NB4 (cell line): ENCODE data around the genes HPD and HCAR2.

- RRBS = no CpG with 5 or more reads among the region's 14 CpGs
These were observed at the start of gene HPD for GRCh38 chr12:121858763-121859834. Gene HPD (minus strand): TSS chr12:121858859.

GRCh38 chr12:122085807-122086629, 7.5 kb downstream of the MLXIP start:
- RRBS = no CpG with 5 or more reads among the region's 11 CpGs

GRCh38 chr12:122087202-122087598, 8.6 kb downstream of the MLXIP start:
- RRBS = no CpG with 5 or more reads among the region's 7 CpGs

- RRBS = no CpG with 5 or more reads among the region's 15 CpGs
These were observed 38.4 kb downstream of the MLXIP start for GRCh38 chr12:122116760-122117464.

DNA sequence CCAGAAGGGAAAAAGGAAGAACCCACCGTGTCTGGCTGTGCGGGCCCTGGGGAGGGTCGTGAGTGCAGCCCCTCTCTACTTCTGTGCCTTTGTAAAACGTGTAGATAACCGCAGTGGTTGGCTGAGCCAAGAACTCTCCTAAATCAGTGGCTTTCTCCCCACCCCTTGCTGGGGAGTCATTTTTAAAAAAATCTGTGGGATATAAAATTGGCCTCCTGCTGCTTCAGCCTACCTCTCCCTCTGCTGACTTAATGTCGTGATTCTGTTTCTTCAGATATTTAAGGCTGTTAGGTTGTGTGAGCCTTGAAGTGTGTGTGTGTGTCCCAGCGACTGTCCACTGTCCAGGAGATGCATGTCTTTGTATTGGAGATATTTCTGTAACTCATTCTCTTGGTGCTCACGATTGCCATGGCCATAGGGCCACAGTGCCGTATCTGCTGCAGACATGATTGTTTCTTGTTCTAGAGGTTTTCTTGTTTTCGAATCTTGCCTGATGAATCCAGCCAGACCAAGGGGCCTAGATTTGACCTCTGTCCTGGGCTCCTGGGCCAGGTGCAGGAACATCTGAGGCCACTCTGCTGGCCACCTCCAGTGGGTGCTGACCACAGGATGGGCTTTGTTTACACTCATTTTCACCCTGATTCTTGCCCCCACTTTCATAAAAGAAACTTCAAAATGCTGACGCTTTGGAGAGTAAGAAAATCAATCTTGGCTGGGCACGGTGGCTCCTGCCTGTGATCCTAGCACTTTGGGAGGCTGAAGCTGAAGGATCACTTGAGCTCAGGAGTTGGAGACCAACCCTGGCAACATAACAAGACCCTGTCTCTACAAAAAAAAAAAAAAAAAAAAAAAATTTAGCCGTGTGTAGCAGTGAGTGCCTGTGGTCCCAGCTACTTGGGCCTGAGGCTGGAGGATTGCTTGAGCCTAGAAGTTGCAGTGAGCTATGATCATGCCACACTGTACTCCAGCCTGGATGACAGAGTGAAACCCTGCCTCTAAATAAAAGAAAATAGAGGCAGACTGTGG, 30.1 kb downstream of the IL31 start:
- RRBS = no CpG with 5 or more reads among the region's 13 CpGs

DNA sequence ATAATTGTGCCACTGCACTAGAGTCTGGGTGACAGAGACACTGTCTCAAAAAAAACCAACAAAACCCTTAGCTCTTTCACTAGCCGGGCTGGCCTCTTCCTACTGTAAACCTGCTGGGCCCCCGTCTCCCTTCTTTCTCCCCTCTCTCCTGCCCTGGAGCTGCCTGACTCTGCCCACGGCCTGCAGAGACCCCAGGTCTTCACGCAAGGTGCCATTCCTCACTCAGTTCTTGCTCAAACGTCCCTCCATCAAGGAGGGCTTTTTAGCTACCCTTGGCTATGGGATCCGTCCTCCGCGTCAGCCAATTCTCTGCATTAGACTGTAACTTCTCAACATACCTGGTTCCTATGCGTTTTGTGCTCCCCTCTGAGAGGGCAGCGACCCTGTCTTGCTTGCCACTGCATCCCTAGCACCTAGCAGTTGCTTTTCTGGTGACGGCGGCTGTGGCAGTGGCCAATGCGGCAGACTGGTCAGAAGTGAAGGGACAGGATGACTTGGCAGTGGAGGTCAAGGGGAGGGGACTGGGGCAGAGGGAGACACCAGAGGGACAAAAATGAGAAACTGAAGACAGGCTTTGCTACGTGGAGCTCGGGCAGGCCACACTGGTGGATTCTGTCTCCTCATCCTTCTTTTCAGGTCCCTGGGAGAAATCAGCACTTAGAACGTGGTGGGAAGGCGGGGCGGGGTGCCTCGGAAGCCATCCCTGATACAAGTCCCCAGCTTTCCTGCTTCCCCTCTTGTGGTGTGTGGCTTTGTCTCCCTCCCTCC, 1.7 kb downstream of the B3GNT4 start:
- RRBS = no CpG with 5 or more reads among the region's 19 CpGs

DNA sequence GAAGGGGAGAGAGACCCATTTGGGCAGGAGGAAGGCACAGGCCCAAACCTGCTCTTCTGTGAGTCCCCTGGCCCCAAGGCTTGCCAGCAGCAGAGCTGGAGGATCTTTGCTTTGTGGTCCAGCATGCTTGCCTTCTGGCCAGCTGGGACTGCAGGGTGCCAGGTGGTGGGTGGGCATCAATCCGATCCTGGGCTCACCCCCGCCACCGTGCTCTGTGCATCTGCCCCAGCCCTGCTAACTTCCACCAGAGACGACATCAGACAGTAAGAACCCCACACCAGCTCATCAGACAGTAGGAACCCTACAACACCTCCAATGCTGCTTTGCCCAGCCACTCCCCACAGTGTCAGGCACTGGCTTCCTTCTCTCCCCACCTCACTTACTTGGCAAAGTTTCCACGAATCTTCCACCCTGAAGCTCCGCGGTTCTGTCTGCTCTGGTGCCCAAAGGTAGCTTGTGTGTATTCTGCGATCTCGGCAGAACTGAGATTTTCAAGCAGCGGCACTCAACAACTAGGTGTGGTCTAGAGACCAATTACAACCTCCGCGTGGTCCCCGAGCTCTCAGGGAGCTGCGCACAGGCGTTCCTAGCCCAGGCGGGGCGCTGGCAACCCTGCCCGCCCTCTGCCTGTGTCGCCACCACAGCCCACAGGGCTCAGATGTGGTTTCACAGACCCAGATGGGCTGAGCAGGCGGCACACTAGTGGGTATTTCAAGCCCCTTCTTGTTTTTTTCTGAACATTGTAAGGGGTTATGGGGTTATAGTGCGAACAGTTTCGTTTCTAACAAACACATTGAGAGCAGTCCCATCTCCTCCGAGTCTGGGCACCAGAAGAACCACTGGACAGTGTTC, 1.3 kb upstream of the DIABLO start:
- RRBS = no CpG with 5 or more reads among the region's 23 CpGs

DNA sequence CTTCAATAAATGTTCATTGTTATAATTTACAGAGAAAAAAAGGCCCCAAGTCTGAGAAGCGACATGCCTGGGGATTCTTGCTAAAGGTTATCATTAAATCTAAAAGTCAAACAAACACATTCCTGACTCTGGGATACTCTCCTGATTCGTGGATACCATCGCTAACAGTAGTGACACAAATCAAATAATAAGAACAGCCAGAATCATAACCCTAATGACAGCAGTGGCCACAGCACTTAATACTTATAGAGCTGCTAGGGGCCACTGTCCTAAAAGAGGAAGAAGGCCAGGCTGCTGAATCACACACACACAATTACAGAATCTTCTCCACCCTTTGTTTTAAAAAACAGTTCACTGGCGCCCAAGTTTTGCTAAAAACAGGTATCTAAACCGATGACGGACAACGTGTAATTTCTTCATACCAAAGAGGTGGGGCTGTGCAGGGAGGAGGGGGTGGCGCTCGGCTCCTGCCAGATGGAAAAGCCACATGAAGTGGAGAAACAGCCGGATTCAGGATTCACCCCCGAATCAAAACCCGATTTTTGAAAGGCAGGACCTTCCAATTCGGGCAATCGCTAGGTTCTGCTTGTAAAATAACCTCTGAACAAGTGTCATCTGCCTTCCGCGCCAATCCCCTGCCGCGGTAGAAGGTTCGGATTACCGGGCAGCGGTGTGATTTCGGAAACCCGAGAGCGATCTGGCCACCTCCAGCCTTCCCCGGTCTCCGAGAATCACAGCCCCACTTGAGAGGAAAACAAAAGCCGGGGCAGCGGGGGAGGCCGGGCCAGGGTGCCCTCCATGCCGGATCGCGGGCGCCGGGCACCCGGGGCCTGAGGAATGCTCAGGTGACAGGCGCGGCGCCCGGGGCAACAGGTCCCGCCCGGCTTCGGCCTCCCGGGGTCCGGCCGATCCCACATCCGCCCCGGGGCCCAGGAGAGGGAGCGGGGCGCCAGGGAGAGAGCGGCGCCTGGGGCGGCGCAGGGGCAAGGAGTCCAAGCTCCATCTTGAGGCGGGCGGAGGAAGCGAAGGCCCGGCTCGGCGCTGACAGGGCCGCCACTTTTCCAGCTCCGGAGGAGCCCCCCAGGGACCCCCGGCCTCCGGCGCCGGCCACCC, 878 bp downstream of the CLIP1 start:
- RRBS = under 1% methylated on average over 17 of the region's 65 CpGs

GRCh38 chr12:122702761-122703750, at the start of gene HCAR2:
Gene HCAR2 (minus strand): TSS chr12:122703357.
- RRBS = no CpG with 5 or more reads among the region's 28 CpGs

GRCh38 chr12:122865409-122866230, 30.3 kb downstream of the VPS37B start:
- RRBS = 100% methylated on average over 4 of the region's 39 CpGs

GRCh38 chr12:122983687-122984029, 3.2 kb downstream of the ARL6IP4 start:
- RRBS = no CpG with 5 or more reads among the region's 3 CpGs

GRCh38 chr12:123267809-123268459, 3.7 kb downstream of the CDK2AP1 start:
- RRBS = no CpG with 5 or more reads among the region's 18 CpGs

- RRBS = no CpG with 5 or more reads among the region's 9 CpGs
These were observed 44.3 kb downstream of the SBNO1 start for GRCh38 chr12:123320073-123321067.

DNA sequence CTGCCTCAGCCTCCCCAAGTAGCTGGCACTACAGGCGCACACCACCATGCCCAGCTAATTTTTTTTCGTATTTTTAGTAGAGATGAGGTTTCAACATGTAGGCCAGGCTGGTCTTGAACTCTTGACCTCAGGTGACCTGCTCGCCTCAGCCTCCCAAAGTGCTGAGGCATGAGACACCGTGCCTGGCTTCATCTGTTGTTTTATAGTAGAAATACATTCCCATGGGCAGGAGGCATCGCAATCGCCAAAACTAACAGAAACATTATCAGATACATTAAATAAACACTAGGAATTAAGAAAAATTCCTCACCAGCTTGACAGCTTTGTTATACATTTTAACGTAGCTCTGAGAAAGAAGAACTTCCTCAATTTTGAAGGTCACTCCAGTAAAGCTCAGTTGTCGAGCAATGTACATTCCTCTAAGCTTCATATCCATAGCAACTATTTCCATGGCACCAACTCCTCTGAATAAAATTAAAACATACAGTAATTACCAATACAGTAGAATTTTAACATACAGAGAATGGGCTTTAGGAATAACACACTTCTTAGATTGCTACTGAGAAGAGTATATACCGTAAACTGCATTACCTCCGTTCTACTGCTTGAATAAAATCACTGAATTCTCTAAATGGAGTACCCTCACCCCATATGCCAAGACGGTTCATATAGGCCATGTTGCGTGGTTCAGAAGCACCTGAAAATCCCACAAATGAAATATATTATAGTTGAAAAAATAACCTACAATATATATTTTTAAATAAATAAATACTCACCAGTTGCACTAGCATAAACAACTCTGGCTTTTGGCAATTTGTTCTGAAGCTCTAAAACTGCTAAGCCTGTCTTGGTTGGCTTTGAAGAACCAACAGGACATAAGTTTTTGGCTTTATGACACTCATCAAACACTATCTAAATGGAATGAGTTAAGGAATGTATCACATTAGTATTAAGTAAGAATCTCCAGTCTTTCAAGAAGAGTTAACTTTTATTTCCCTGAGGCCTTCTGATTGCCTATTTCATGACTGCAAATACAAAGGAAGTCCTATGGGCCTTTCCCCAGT, 37.2 kb downstream of the SBNO1 start:
- RRBS = no CpG with 5 or more reads among the region's 12 CpGs

GRCh38 chr12:123388251-123388875, 4.4 kb downstream of the KMT5A start:
- RRBS = 2% methylated on average over 16 of the region's 40 CpGs

- RRBS = no CpG with 5 or more reads among the region's 6 CpGs
These were observed 19.4 kb downstream of the KMT5A start for GRCh38 chr12:123403282-123403750.

GRCh38 chr12:123532878-123533643, 458 bp downstream of the RILPL1 start:
- RRBS = 43% methylated on average over 12 of the region's 77 CpGs

DNA sequence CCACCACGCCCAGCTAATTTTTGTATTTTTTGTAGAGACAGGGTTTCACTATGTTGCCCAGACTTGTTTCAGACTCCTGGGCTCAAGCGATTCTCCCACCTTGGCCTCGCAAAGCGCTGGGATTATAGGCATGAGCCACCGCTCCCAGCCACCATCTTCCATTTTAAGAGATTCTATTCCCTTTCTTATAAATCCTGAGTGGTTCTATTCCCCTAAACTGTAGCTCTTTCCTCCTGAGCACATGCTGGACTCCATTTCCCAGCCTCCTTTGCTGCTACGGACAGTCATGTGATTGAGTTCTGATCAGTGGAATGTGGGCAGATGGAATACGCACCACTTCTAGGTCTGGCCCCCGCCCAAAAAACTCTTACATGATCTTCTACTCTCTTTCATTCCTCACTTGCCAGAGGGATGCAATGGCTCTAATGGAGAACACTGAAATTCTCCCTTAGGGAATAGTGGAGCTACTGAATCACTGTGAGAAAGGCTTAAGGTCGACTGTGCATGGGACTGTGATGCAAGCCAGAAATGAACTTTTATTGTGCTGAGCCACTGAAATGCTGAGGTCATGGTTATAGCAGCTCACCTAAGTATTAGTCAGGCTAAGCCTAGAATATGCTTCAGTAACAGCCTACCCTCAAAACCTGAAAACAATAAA, 13.1 kb upstream of the TMED2 start:
- RRBS = no CpG with 5 or more reads among the region's 9 CpGs

- RRBS = no CpG with 5 or more reads among the region's 10 CpGs
These were observed 6.8 kb downstream of the DDX55 start for GRCh38 chr12:123608430-123609325.